Frontal cortex (tissue), 2 donors: ENCODE measurements around the gene SUPT4H1.

DNA sequence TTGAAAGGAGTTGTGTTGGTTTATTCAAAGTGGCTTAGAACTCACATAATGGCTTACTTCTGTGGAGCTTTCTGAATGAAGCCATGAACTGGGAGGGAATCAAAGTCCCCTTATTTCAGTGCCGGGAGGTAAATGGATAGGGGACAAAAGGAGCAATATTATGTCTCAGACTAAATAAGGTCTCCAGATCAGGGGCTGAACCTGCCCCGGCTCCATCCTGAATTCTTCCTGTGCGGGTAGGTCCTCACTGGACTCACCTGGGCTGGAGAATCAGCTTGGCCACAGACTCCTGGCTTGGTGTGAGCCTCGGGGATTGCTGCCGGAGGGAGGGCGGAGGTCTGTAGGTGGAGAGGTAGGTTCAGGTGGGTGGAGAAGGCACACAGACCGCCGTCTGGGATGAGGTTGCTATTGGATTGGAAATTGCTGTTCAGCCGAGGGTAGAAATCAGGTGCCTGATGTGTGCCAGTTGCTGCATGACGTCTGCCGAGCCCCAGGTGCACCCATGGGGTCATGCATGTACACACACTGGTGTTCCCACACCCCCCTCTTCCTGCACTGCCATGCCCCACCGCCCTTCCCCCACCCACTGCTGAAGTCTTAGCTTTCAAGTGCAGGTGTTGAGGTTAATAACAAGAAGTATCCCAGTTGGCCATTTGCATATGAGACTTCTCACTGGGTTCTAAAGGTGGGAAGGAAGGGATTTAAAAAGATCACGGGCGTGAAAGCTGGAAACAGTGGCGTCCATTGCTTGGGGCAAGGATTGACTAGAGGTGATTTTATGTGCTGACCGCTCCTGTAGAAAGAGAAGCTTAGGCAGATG is 193.8 kb downstream of the CCDC182 start:
- RAMPAGE, long total RNA: no peak

DNA sequence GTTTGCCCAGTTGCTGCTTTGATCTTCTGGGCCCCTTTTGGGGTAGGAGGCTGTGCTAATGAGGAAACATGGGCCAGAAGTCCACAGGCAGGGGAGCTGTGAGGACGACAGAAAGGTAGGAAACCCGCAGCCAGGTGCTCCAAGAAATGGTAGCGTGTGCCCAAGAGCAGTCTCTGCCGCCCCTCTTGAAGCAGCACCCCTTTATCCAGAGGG is 183.6 kb downstream of the CCDC182 start:
- RAMPAGE, long total RNA: no peak

GRCh38 chr17:57662439-57662706 is 82.7 kb downstream of the CCDC182 start:
- RAMPAGE, long total RNA: no peak

DNA sequence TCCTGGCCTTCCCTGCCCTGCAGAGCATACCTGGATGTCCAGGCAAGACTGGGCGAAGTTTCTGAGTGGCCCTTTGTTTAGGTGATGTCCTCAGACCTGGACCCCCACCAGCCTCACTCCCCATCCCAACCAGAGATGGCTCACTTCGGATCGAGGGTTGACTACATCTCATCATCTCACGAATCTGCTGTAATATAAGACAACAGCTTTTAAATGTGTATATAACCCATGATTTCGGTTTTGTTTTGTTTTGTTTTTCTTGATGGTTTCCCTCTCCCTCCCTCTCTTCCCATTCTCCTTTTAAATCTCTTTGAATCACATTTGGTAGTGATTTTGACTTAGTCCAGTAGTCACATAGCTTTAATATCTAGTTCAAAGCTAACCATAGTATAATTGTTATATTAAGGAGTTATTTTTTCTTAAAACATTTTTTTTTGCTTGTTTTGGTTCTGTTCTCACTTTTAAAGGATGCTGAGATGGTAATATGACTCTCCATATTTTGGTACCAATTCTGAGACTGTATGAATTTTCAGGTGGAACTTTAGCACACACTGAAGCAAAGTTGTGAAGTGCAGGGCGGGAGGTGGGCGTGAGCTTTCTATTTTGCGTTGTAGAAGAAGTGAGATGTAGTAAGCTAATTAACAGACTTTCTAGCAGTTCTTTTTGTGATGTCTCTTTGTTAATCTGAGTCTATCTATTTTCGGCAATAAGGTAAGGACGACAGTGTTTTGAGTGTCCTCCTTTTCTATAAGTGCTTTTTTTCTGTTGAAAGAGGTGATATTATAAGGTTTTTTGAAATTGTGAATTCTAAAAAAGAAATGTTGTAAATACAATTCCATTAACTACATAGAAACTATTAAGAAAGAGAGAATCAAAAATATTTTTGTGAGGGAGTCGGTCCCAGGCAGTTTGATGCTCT is 65.3 kb downstream of the CCDC182 start:
- RAMPAGE, long total RNA: no peak

DNA sequence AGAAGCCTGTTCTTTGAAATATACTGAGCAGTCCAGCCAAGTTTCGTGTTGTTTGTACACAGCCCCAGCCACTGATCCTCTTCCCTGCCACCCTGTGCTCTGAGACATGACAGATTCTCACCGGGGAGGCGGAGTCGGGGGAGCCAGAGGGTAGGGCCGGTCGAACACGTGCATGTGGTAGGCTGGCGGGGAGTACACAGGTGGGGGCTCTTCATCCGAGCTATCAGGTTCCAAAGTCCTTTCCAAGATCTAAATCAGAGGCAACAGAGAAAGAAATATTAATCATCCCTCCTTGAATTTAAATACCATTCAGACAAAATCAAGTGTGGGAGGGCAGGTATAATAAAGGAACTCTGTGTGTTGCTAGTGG is 29.6 kb upstream of the MRPS23 start:
- RAMPAGE, long total RNA: no peak

GRCh38 chr17:57898590-57899421 is 49.0 kb upstream of the MRPS23 start:
- RAMPAGE, long total RNA: no peak

DNA sequence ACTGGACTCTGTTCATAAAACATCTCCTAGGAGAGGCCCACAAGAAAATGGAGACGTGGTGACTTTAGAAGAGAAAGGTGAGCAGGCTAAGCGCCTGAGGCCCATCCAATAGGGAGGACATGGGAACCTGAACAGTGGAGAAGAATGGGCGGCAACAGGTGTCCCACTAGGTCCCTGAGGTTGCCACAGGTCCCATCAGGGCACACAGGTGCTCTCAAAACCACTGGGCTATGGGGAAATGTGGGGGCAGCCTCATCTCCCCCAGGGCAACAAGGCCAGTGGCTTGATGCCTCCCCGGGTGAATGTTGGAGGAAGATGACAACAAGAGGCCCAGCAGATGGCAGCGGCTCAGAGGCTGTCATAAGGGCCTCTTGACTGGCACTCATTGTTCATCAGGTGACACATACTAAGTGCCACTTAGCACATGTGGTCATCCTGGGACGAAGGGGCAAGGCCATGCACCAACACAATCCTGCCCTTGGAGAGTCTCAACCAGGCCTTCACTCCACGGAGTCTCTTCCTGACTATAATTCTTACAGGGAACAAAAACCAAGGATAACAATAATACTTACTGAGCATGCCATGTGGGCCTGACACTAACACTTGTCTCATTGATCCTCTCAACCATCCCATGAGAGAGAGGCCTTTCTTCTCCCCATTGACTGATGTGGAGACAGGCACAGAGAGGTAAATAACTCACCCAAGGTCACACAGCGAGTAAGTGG is 38.1 kb downstream of the CUEDC1 start:
- RAMPAGE, long total RNA: no peak

DNA sequence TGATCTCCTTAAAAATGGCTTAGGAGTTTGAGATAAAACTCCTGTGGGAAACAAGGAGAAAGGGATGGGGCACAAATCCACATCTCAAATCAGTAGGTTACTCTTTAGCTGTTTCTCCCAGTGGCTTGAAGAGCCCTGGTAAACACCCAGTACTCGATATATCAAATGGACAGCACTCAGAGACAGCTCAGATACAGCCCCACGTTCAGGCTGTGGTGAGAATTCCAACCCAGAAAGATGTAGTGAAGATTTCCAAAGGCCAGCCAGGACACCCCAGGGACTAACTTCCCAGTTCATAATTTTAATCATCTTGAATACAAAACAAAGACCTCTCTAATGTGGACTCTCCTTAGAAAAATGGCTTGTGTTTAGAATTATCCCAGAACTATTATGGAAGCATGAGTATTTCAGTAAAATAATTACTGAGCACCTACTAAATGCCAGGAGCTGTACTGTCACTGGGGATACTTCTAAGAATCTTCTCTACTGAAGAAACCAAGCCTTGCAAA is 6.4 kb upstream of the VEZF1 start:
- RAMPAGE, long total RNA: no peak

DNA sequence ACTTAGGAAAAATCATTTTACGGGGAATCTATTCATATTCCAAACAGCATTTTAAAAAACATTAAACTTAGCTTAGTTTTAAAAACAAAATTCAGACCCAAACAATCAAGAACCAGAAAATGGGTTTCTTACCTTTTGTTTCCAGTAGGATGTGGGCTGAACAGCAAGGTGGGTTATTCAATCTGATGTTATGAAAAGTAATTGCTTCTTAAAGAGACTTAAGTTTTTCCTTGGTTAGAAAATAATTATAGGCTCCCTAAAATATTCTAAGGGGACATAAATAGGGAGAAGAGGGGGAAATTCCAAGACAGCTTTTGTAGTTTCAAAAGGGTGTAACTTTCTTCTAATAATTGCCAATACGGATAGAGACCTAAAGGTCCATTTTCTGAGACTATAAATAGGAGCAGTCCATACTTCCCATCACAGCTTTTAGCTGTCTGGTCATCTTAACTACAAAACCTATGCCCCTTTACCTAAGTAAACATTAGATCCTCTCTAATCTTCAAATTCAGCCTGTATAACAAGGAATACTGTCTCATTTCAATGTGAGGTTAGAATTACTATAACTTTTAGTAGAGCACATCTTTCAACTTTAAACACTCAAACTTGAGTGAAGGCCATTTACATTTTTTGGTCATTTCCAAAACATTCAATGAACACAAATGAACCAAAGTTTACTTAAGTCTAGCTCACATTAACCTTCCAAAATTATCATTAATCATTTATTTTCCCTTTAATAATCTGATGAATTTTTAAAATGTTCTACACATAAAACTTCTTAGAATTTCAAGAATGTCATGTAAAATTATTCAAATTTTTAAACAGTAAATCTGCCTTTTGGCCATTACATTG is 5.5 kb downstream of the SRSF1 start:
- RAMPAGE, long total RNA: no peak

DNA sequence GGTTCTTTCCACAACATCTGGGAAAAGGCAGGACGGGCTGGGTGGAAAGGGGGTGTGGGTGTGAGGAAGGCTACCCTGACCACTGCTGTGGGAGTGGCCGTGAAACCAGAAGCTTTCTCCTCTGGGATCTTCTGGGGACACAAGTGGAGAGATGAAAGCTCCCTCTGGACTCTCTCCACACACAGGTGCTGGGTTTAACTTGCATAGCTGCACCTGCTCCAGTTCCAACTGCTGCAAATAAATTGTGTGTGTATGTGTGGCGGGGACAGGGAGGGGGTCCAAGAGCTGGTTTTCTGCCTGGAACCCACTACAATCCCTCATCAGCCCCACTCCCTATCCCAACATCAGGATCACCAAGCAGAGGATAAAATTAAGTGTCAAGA is 8.1 kb upstream of the TSPOAP1 start:
- RAMPAGE, long total RNA: no peak

DNA sequence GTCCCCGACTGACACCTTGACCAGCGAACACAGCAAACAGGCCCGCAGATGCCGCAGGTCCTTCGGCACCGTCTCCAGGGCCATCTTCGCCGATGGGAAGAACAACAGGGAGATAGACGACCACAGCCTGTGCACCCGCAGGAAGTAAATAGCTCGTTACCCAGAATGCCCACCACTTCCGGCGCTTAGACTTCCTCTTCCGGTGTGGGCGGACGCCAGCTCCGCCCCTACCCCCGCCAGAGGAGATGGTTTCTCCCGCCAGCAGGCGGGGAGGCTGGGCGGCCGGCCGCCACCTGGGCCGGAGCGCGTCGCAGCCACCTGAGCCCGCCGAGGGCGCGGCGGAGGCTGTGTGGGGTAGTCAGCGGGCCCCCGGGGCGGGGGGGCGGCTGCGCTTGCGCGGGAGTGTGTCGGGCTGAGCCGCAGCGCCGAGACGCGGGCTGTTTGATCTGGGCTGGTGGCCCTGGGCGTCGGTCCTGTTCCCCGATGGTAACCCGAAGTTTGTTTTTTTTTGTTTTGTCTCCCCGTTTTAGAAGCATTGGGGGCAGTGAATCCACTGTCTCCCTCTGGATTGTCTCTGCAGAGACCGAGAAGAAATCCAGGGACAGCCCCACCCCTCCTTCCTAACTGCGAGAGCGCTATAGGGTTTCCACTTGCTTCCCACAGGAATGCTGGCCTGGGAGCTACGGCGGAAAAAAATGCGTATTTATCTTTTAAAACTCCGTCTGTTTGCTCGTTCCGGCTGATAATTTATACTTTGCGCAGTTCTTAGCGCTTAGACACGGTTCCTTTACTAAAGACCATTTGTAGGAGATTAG is at the start of gene SUPT4H1:
Gene SUPT4H1 (minus strand): TSS at position 150 of the 815 bp plus-strand sequence.
- RAMPAGE, long total RNA: start-site peak on the minus strand centred at position 120 of the sequence, 53 bp wide, 933 and 106 reads in 2 replicates

GRCh38 chr17:58352867-58353978 is 1.2 kb upstream of the SUPT4H1 start:
- RAMPAGE, long total RNA: no peak

DNA sequence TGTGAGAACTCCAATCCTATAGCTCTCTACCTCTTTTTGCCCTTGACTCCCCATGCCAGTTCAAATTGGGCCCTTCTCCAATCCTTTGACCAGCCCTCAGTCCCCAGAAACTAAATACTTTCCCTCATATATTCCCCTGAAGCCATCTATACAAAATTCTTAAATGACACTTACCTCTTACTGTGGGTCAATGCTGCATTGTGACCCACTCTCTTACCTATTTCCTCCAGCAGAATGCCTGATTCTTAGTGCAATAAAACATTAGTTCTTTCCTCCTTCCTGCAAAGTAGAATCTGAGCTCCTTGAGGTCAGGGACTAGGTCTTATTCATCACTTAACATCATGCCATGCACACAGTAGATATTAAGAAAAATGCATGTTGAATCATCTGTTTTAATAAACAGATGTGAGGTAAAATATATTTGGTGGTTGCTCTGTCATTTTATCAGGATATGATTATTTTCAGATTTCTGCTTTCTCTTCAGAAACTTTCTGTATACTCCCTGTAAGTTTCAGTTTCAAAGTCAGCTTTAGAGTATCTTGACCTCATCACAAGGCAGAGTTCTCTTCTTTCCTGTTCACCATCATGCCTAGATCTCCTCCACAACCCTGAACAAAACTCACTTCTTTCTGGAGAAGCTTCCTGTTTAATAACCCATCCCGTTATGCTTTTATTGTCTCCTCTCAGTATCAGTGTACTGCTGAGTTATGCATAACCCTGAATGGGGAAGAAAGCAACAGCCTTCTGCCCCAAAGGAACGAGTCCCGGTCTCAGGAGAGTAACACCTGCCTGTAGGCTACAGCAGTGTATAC is 30.2 kb upstream of the SUPT4H1 start:
- RAMPAGE, long total RNA: no peak

DNA sequence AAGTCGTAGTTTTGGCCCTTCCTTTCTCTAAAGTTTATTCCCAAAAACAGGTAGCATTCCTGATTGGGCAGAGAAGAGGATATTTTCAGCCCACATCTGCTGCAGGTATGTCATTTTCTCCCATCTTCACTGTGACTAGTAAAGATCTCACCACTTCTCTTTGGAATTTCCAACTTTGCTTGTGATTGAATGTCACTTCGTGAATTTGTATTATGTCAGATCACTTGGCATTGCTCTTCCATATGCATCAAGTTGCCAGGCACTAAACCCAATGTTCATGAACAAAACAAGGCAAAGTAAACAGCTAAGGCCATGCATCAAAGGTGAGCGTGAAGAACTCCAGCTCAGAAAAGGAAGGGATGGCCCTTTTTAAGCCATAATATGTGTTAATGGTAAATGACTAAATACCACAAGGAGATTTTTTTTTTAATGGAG is 1.6 kb downstream of the RNF43 start:
- RAMPAGE, long total RNA: no peak

DNA sequence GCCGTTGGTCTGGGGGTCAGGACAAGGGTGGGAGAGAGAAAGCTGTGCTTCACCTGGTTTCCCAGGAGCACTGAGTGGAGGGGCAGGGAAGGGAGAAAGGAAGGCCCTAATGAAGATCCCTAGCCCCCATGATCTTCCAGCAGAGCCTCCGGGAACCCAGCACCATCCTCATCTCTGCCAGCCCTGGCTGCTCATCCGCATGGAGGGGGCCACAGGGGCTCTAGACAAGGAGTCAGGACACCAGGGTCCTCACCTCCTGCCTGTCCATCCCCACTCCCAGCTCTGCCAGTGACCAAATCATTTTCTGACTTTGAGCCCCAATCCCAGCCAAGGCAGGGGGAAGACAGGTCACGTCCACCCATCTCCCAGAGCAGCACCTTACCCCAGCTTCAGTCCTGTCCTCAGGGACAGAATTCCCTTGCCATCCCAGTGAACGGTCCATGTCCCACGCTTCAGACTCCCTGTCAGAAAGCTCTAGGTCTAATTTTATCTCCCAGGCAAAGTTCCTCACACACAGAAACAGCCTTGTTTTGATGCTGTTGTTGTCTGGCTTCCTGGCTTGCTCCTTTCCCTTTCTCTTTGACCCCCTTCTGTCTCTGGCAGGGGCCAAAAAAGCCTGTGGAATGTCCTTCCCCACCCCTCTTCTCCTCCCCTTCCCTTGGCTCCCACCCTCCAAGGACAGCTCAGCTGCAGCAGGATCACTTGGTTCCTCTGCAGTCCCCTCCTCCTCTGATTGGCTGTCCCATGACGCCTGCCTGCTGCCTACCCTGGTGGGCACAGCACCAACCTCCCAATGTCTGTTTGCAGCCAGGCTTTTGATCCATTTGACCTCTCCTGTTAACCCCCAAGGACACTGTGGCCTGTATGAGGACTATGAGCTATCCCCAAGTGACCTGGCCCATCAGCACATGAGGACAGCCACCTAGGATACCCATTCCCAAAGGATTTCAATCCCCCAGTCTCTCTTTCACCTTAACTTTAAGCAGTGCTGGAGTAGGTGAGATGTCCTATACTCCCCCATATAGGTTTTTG is 14.6 kb upstream of the MTMR4 start:
- RAMPAGE, long total RNA: no peak

GRCh38 chr17:59165859-59166477 is 10.4 kb downstream of the PRR11 start:
- RAMPAGE, long total RNA: no peak

DNA sequence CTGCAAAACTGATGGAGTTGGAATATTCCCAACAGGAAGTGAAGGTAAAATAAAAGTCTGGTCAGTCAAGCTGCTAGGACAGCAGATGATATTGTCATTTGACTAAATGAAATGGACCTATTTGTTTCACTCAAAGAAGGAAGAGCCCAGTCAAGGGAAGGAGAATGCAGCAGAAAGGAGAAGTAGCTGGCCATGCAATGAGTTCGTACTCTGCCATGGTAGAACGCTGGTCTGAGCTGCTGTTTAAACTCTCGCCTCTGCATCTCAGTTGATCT is 15.6 kb upstream of the YPEL2 start:
- RAMPAGE, long total RNA: no peak

DNA sequence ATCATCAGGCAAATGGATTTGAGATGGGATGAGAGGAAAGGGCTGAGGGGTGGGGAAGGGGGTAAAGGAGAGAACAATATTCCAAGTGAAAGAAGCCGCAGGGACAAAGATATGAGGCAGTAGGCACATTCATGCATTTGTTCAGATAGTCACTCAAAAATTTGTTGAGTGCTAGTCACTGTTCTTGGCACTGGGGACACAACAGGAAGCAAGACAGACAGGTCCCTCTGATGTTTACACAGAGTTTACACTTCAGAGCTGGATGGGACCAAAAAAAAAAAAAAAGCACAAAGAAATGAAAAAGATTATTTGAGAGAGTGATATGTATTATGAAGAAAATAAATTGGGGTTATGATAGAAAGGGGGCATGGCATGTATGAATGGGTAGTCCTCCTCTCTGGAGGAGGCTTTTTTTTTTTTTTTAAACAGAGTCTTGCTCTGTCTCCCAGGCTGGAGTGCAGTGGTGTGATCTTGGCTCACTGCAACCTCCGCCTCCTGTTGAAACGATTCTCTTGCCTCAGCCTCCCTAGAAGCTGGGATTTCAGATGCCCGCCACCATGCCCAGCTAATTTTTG is 3.5 kb upstream of the YPEL2 start:
- RAMPAGE, long total RNA: no peak

DNA sequence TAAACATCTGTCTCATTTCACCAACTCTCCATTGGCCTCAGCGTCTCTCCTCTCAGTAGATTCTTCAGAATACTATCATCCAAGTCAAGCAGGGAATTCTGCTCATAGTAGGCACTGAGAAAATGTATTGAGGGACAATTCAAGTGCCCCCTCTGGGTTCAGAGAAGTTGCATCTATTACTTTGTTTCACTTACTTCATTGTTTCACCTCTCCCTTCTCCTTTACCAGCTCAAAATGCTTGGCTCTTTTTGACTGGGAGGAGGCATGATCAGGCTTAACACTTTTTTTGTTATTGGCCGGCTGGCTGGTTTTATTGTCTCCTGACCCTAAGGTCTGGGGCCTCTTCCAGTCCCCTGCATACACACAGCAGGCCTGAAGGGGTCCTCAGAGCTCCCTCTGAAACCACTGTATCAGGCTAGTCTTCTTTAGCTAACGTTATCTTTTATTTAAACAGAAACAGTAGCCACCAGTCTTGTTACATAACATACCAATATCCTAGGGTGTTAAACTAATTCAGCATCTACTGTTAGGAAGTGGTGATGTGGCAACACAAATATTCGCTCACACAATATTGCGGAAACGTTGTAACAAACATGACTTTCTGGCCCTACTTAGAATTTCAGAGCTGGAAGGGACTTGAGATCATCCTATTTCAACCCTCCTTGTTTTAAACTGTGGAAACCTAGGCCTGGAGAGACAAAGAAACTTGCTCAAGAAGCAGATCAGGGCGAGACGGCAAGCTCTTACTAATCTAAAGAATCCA is 1.9 kb upstream of the YPEL2 start:
- RAMPAGE, long total RNA: no peak

- RAMPAGE, long total RNA: no peak
These were observed 1.1 kb downstream of the YPEL2 start for GRCh38 chr17:59332109-59333354.